GM12892 (cell line): Measurements from ENCODE around the gene PAK5.

GRCh38 chr20:9166182-9166779 lies 97.4 kb downstream of the PLCB4 start:
- RRBS = no CpG with 5 or more reads among the region's 11 CpGs

- RRBS = no CpG with 5 or more reads among the region's 4 CpGs
Measured at GRCh38 chr20:9307552-9307994, 206.8 kb upstream of the LAMP5 start.

DNA sequence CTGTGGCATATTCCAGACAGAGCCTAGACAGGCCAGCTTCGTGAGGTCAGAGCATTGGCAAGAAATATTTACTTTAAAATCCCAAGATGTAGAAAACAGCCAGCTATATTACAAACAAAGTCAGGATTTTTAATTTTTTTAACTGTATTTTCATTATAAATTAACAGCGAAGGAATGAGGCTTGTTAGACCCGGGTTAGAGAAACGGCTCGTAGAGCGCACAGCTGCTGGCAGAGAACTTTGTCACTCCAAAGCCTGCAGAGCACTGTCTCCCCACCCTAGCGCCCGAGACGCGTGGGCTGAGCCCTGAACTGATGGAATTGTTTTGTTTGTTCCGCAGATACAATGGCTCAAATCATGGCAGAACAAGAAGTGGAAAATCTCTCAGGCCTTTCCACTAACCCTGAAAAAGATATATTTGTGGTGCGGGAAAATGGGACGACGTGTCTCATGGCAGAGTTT lies 754 bp downstream of the LAMP5 start:
- RRBS = no CpG with 5 or more reads among the region's 14 CpGs

DNA sequence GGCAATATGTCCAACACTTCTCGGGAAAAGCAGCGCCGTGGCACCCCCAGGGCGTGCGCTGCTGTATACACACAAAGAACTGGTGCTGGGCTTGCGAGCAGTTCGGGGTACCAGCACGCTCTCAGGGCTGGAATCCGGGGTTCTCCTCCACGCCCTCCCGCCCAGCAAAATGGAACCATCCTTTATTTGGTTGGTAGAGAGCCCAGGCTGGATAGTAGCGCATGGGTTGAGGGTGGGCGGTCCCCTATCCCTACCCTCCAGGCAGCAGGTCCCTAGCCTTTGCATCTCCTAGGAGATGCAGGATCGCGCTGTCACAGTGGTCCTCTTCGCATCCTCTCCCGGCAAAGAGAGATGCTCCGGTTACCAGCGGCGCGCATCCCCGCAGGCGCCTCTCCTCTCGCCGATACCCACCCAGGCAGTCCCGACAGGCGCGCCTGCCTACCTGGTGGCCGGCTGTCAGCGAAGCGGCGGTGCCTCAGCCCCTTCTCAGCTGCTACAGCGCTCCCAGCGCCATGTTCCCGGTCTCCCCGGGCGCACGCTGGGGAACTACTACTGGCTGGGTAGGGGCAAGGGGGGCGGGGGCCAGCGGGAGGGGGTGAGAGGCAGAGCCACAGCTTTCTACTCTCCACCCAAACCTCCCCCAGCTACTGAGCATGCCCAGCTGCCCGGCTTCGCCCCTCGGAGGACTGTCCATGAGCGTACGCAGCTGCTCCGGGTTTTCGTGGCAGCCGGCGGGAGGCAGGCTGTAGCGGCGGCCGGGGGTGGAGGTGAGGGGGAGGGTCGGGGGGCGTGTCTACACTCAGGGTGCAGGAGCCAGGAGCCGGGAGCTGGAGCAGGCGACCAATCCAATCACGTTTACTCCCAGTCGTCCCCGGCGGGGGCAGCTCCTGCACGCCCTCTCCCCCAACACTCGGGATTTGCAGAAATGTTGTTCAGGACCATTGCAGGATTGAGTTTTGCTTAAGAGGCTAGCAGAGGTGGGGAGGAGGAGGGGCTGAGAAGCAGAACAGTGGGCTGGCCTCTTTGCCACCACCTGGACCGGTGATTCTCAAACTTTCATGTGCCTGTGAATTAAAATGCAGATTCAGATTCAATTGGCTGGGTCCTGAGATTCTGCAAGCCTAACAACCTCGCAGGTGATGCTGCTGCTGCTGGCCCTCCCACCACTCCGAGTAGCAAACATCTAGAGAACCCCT lies at the start of gene PAK5:
Gene PAK5, minus strand, starts transcription at position 757 of the 1,196 bp plus-strand sequence.
- RRBS = 21% methylated on average over 21 of the region's 65 CpGs

DNA sequence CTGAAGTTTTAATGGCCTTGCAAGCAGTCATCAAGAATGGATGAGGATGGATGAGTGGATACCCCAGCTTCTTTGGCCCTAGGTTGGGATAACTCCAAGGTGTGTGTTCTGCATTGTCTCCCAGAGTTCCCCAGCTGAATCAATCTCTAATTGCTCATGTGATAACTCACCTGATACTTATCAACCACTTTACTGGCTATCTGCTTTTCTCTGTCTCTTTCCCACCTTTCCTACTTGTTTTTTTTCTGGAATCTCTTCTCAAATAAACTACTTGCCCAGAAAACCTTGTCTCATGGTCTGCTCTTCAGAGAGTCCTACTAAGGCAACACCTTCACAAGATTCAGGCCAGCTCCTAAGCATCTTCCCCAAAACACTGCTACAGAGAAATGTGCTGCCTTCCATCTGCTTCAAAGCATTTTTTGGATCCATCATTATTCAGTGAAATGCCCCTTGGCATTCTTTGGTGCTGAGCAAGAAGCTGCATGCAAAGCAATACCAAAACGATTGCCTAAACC lies 93.3 kb downstream of the SNAP25 start:
- RRBS = no CpG with 5 or more reads among the region's 1 CpG

DNA sequence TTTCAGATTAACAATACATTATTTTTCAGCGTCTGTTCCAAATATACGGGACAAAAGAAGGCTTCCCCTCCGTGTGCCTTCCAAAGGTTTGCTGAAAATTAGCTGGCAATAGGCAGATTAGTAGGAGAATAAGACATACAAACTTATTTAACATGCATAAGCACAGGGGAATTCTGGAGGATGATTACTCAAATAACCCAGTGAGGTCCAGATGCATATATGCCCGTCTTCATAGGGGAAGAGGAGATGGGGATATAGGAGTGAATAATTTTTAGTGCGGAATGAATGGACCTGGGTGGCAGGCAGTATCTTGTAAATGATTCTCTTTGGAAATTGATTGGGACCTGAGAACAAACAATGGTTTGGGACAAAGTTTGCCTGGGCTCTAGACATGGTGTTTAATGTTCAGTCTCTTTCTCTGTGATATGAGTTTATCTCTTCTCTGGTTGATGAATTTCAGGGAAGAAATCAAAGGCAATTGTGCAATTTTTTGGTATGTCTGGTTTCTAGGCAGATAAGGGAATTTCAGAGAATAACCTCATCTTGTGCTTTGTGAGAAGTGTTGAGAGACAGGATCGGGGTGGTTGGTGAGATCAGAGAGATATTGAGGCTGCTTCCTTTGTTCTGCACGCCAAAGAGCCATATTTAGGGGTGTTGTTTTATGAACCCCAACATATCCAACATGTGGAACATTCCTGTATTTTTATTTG lies 63.8 kb downstream of the MKKS start:
- RRBS = no CpG with 5 or more reads among the region's 7 CpGs

DNA sequence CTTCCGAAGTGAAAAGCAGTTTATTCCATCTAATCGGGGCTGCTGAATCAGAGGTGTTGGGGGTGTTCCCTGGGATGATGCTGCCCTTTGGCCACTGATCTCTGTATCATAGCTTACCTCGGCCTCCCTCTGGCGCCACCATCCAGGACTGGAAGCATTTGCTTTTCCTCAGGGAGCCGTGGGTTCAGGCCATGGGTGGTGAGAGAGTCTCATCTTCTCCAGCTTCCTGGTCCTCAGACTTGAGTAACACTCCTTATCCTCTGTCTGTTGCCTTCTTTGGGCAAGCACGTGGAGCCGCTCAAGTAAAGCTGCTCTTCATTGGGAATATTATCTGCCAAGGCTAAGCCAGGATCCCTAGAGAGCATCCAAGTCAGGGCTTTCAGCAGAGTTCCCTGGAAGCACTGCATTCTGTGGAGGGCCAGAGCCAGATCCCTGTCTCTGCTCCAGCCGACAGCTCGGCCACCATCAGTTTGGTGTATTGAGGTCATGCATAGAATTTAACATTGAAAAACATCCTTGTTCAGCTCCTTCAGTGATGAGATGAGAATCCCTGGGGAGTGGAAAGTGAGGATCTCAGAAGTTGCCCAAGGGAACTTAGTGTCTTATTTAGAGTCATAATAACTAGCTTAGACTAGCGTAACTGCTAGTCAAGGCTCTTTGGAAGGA lies 39.8 kb downstream of the SLX4IP start:
- RRBS = no CpG with 5 or more reads among the region's 10 CpGs

DNA sequence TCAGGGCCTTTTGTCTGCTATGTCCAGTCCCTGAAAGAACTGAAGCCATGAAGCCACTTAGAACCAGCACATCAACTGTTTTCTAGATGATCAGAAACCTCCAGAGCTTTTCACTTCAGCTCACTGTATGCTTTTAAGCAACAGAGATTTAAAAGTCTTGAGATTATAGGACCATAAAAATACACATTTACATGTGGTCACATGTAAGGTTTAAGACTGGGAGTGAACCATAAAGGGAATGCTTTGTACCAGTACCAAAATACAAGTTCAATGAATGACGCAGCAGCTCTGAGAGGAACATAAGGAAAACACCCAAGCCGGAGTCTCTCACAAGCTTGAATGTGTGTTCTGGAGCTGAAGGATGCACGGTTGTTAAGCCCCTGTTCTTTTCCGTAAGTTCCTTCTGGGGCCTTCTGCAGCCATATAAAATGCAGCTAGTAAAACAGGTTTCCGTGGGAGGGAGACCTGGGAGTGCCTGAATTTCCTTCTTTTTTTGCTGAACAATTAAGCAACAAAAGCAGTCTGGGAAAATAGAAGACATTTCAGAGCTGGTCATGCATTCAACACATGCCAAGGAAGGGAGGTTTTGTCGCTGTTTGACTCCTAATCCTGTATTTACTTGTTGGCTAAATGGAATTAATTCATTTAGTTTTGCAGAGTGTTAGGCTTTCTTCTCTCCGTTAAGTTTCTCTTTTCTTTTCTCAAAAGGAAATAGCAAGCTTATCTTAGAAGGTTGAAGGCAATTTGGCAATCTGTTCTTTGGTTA lies 73.2 kb upstream of the JAG1 start:
- RRBS = no CpG with 5 or more reads among the region's 7 CpGs

DNA sequence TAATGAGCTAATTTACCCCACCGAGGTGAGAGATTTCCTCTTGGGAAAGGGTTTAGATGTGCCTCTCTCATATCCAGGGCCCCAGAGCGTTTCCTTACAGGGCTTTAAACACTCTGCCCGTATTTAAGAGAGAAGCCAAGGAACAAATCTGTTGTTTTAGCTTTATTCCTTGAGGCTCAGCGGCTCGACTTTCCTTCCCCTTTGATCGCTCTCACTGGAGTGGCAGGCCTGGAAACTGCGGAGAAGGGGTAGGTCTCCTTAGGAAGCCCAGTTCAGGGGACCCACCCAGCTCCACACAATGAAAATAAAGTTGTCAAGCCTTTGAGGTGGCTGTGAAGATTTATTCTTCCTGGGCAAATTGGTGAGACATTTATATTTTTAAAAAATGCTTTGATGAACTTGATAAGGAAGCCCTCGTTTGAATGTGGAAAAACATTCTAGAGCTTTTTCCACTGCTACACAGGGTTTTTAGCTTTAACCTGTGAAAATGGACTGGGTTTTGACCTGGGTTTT lies 132.0 kb upstream of the JAG1 start:
- RRBS = no CpG with 5 or more reads among the region's 8 CpGs

DNA sequence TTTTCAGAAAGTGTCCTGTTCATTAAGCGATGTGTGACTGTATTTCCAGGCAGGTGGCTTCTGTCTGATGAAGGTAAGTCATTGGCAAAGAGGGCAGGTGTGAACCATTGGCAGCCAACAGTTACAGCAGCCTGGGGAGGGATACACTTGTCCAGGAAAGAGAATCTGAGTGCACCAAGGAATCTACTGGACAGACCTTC lies 130.5 kb downstream of the BTBD3 start:
- RRBS = no CpG with 5 or more reads among the region's 1 CpG

DNA sequence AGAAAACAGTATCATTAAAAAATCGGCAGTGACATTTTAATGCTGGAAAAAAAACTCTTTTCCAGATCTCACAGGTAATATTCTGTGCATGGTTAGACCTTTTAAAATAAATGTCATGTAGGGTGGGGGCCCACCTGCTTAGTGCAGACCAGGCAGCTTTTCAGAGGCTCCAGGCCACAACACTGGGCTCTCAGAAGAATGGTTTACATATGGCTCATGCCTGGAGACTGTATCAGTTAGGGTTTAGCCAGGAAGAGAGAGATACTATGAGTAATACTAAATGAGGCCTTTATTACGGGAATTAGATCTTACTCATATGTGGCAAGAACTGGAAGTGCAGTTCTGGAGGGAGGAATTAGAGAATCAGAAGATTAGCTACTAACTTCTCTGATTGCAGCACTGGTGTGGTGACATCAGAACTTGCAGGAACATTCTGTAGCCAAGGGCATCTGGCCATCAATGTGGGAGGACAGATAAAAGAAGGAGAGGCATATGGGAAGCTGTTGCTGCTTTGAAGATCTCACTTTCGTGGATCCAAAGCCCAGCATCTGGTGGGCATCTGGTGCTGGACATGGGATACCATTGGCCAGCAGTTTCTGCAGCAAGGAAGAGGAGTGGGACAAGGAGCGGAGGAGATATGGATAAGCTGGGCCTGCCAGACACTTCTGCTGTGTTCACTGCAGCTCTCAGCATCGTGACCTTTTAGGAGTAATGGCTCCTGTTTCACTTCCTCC lies 248.4 kb downstream of the BTBD3 start:
- RRBS = no CpG with 5 or more reads among the region's 5 CpGs

- RRBS = no CpG with 5 or more reads among the region's 4 CpGs
Measured at GRCh38 chr20:12582276-12582589, 426.5 kb upstream of the SPTLC3 start.

DNA sequence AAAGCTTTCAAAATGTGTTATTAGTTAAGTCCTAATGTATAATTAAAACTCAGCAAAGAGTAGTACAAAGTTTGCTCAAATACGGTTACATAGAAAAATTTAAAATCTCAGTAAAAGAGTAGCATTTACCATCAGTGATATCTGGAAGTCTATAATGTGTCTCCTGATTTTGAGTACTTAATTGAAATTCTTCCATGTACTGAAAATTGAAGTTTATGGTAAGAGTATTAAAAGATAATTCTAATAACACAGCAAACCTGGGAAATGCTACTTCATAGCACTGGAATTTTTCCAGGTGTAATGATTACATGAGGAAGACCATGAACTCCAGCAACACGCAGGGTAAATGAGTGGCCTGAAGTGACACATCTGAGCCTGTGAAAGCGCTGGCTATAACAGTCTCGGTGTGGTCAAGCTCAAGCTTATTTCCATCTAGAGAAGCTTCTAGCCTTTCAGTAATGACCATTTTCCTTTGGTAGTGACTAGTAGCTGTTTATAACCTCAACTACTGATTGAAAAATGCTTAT lies 203.2 kb downstream of the ISM1 start:
- RRBS = no CpG with 5 or more reads among the region's 4 CpGs

- RRBS = no CpG with 5 or more reads among the region's 6 CpGs
Measured at GRCh38 chr20:13759514-13760272, 25.0 kb downstream of the ESF1 start.

- RRBS = no CpG with 5 or more reads among the region's 1 CpG
Measured at GRCh38 chr20:13766640-13766983, 18.1 kb downstream of the ESF1 start.

DNA sequence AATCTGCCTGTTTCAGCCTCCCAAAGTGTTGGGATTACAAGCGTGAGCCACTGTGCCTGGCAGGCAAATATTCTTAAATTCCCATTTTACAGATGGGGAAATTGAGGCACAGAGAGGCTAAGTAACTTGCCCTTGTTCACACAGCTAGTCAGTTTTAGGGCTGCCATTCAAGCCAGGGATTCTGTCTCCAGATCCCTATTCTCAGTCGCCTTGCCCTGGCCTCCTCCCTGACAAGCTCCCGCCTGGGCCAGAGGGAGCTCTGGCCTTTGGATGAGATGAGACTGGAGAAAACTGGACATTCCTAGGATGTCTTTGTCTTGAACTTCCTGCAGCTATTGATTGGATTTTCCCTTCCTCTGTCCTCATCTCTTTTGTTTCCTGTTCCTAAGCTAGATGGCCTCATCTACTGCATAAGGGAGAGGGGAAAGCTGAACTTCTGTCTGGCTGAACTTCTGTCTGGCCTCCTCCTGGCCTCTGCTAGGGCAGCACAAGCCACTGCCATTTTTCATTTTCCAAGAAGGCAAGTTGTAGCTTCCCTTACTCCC lies 90.6 kb downstream of the NDUFAF5 start:
- RRBS = no CpG with 5 or more reads among the region's 3 CpGs

DNA sequence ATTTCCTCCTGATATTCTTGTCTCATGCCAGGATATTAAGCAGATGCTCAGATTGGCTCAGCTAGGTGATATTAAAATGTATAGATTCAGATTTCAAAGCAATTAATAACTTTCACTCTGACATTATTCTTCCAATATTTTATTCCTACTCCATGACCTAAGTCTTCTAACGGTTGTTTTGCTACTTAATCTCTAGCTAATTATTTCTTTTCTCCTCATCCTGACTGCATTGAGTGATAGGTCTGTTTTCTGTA lies 50.7 kb downstream of the FLRT3 start:
- RRBS = no CpG with 5 or more reads among the region's 1 CpG

DNA sequence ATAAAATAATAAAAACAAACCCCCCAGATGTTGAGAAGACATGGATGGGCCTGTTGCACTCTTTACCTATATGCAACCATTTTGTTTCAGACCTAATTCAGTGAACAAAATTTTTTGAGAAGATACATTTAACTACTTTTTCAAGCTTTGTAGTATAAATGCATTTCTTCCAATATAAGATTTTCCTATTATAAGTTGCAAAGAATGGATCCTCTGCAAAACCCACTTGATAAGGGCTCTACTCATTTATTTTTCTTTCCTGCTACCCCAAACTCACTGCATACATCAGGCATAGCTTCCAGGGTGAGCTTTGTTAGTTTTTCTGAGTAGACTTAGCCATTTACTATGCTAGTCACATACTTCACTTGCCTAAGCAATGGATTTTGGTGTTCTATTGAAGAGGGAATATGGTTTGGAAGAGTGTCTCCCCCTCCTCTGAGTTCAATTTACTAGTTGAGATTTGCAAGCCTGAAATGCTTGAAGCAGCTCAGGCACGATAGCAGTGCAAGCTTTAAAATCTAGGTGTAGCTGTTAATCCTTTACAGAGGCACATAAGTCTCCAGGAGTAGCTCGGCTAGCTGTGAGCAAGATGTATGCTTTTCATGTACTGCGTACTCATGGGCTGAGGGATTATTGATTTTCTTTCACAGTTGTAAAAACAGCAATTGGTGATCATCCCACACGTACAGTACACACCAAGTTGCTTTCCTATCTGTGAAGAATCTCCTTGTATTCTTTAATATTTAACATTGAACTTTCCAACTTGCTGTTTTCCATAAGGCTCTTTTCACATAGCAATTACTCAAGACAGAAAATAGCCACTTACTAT lies 841 bp downstream of the FLRT3 start:
- RRBS = no CpG with 5 or more reads among the region's 4 CpGs

DNA sequence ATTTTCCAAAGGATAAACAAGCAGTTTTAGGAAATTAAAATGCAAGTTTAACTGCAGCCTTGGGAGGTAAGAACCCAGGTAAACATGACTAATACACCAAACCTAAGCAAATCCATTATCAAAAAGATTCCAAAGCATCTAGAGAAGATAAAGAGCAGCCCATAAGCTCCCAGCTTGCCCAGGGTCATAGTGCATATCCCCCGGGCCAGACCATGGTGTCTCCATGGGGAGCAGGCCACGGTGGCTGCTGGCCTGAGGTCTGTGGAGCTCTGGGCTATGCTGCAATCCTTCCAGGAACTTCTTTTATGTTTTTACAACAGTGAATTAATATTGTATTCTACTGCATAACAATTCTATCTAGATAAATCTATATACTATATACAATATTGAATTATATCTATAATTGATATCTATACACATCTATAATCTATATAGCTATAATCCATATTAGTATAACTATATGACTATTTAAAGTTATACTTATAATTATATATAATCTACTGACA lies 278.2 kb downstream of the KIF16B start:
- RRBS = no CpG with 5 or more reads among the region's 2 CpGs